ENCODE measurements around the genes CACNA1I and FAM83F.

GRCh38 chr22:39286713-39287062 is 32.7 kb downstream of the RPL3 start:
- PRO-cap, 4 experiments: peak in 3 of 4 experiments; most common minus-strand start chr22:39286971 (in 3)
- RAMPAGE, long total RNA, 2 experiments: no peak in any of the 2 experiments

DNA sequence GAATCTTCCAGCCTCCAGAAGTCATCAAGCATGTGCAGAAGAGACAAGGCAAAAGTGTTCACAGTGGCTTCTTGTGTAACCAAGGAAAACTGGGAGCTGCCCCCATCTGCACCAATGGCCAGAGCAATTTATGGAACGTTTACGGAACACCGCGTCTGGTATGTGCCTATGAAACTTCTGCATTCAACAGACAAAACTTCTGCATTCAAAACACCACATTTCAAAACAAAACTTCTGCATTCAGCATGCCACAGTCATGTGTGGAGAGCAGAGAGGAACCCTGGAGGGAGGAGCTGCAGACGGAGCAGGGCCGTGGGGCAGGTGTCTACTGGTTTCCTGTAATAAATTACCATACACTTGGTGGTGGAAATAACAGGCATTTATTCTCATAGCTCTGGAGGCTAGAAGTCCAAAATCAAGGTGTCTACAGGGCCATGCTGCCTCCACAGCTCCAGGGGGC is 32.3 kb downstream of the RPL3 start:
- PRO-cap, 4 experiments: peak in 3 of 4 experiments; most common plus-strand start position 251 of the sequence (in 2); most common minus-strand start position 130 of the sequence (in 1)
- RAMPAGE, long total RNA, 2 experiments: no peak in any of the 2 experiments

GRCh38 chr22:39311474-39311932 is 7.9 kb downstream of the RPL3 start:
- PRO-cap, 4 experiments: peak in 3 of 4 experiments; most common minus-strand start chr22:39311603 (in 3)
- RAMPAGE, long total RNA, 2 experiments: no peak in any of the 2 experiments

DNA sequence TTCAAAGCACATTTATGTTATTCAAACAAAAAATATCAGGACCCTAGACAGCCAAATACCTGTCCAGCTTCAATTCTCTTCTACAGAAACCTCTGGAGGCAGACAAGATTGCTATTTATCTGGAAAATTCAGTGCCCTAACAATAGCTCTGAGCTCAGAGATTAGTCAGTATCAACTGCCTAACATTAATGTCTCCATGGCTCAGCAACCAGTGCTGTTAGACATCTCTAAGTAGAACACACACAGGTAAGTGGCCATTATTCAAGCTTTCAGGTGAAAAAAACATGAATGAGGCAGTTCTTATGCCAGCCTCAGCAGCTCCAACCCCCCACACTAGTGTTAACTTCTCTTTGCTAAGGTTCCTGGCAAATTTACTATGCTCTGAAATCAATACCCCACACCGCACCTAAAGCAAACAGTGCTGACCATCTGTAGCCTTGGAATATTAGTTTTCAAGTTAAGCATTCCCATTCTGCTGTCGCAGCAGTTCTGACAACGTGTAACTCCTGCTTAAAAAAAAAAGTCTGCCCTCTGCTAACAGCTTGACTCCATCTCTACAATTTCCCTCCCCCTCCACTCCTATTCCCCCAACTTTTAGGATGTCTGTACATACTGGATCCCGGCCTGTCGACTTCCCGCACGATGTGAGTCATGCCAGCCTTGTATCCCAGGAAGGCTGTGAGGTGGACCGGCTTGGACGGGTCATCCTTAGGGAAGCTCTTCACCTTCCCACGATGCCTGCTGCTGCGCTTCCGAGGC is 1.5 kb downstream of the RPL3 start:
- PRO-cap, 4 experiments: peak in 3 of 4 experiments; most common plus-strand start position 470 of the sequence (in 2); most common minus-strand start position 332 of the sequence (in 1)
- RAMPAGE, long total RNA, 2 experiments: no peak in any of the 2 experiments

- PRO-cap, 4 experiments: no peak in any of the 4 experiments
- RAMPAGE, long total RNA, 2 experiments: no peak in any of the 2 experiments
These were observed 1.0 kb upstream of the SYNGR1 start for GRCh38 chr22:39348834-39349101.

DNA sequence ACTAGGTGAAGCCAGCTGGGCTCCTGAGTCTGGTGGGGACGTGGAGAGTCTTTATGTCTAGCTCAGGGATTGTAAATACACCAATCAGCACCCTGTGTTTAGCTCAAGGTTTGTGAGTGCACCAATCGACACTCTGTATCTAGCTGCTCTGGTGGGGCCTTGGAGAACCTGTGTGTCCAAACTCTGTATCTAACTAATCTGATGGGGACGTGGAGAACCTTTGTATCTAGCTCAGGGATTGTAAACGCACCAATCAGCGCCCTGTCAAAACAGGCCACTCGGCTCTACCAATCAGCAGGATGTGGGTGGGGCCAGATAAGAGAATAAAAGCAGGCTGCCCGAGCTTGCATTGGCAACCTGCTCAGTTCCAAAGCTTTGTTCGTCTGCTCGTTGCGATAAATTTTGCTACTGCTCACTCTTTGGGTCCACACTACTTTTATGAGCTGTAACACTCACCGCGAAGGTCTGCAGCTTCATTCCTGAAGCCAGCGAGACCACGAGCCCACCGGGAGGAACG is 8.3 kb downstream of the SYNGR1 start:
- PRO-cap, 4 experiments: no peak in any of the 4 experiments
- RAMPAGE, long total RNA, 2 experiments: no peak in any of the 2 experiments

DNA sequence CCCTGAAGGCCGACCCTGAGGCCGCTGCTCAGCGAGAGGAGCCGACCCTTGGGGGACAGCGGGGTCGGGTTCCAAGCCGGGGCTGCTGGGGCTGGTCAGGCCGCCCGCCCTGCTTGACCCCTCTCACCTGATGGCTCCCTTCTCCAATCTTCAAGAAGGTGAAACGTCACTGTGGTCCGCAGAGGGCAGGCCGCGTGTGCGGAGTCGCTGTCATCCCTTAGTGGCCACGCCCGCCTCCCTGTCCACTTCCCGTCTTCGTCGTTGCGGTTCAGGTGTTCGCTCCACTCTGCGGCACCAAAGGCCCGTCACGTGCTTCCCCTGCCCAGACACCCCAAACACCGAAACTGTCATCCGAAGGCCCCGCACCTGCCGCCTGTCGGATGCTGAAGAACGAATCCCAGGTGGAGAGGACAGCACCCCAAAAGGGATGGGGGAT is 11.0 kb upstream of the TAB1 start:
- PRO-cap, 4 experiments: peak in 2 of 4 experiments; most common minus-strand start position 228 of the sequence (in 1)
- RAMPAGE, long total RNA, 2 experiments: no peak in any of the 2 experiments

DNA sequence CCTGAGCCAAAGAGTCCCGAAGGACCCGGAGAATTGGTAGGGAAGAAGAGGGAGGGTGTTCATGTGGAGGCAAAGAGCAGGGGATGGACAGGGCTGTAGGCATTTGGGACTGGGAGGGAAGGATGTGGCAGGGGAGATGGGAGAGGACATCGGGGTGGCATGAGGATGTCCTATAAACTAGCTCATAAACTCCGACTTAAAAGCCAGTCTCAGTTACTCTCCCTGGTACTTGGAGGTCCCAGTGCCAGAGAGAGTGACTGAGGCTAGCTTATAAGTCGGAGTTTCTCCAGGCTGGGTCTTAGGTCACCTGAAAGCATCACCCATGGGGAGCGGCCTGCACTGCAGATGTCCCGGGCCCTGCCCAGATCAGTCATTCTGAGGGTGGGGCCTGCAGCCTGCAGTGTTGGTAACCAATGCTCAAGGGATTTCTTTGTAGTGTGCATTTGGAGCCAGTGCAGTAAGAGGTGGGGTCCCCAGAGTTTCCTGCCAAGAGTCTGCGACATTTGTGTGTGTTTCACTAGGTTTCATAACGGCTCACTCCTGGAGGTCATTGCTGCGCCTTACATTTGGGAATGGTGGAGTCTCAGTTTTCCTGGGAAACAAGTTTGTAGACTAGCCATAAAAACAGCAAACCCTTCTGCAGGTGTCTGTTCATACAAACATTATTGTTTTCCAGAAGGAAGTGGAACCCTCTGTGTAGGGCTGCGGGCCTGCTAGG is 14.8 kb downstream of the TAB1 start:
- PRO-cap, 4 experiments: no peak in any of the 4 experiments
- RAMPAGE, long total RNA, 2 experiments: no peak in any of the 2 experiments

DNA sequence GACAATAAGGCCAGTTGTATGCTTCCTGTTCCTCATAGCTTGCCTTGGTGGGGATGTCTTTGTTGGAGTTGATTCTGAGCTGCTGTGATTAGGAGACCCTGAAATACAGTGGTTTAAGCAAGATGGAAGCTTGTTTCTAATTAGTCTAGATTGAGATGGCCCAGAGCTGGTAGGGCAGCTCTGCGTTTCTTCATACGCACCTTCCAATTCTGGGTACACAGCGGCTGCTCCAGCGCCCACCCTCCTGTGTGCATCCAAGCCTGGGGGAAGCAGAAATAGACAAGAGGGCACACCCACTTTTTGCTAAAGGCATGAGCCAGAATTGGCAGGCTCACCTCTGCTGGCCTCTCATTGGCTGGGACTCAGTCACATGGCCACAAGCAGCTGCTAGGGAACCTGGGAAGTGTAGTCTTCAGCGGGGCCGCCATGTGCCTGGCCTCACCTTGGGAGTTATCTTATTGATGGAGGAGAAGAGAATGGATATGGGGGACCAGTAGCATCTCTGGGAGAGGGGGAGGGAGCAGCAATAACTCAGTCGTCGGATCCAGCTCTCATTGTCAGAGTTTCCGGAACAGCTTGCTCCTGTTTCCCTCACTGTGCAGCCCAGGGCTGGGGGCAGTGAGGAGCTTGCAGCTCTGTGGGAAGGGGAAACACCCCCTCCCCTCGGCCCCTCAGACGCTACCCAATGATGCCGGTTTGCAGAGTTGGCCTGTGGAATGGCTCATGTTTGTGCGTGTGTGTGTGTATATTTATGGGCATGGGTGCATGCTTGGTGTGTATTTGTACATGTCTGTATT is 11.9 kb upstream of the MIEF1 start:
- PRO-cap, 4 experiments: no peak in any of the 4 experiments
- RAMPAGE, long total RNA, 2 experiments: no peak in any of the 2 experiments

- PRO-cap, 4 experiments: no peak in any of the 4 experiments
- RAMPAGE, long total RNA, 2 experiments: no peak in any of the 2 experiments
These were observed at the start of gene CACNA1I for GRCh38 chr22:39570447-39570886. Gene CACNA1I (plus strand): TSS chr22:39570753.

- PRO-cap, 4 experiments: no peak in any of the 4 experiments
- RAMPAGE, long total RNA, 2 experiments: no peak in any of the 2 experiments
These were observed 64.0 kb downstream of the CACNA1I start for GRCh38 chr22:39634335-39635135.

DNA sequence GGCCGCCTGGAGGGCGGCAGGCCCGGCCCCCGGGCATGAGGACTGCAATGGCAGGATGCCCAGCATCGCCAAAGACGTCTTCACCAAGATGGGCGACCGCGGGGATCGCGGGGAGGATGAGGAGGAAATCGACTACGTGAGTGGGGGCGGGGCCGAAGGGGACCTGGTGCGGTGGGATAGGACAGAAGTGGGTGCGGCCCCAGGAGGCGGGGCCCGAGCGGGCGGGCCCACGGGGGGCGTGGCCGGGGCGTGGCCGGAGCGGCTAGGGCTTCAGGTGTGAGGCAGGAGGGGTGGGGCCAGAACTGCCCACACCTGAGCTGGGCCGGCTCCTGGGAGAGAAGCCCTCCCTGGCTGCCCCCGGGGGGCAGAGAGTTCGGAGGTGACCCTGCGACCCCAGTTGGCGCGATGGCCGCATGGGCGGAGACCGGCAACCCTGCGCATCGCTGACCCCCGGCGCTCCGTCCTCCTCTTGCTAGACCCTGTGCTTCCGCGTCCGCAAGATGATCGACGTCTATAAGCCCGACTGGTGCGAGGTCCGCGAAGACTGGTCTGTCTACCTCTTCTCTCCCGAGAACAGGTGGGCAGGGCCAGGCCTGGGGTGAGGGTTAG is 91.9 kb downstream of the CACNA1I start:
- PRO-cap, 4 experiments: no peak in any of the 4 experiments
- RAMPAGE, long total RNA, 2 experiments: no peak in any of the 2 experiments

- PRO-cap, 4 experiments: no peak in any of the 4 experiments
- RAMPAGE, long total RNA, 2 experiments: no peak in any of the 2 experiments
These were observed 119.6 kb downstream of the ENTHD1 start for GRCh38 chr22:39773829-39774472.

- PRO-cap, 4 experiments: no peak in any of the 4 experiments
- RAMPAGE, long total RNA, 2 experiments: no peak in any of the 2 experiments
These were observed 13.8 kb upstream of the TMA7B start for GRCh38 chr22:39946483-39946704.

- PRO-cap, 4 experiments: no peak in any of the 4 experiments
- RAMPAGE, long total RNA, 2 experiments: no peak in any of the 2 experiments
These were observed 9.2 kb upstream of the FAM83F start for GRCh38 chr22:39985518-39985991.

DNA sequence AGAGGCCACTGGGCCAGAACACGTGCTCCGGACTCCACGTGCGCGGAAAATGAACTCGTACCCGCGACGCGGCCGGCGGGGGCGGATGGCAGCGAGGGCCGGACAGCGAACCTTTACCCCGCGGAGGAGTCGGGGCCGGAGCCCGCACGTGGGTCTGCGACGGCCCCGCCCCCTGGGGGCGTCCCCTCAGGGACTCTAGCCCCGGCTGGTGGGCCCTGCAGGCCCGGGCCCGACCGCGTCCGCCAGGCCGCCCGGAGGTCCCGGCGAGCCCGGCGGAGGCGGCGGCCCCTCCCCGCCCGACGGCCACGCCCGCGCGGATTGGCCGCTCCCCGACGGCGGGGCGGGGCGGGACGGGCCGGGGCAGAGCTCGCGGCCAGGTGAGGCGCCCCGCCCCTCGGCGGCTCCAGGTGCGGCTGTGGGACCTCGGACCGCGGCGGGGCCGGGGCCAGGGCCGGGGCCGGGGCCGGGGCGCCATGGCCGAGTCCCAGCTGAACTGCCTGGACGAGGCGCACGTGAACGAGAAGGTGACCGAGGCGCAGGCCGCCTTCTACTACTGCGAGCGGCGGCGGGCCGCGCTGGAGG is at the start of gene FAM83F:
TSS of gene FAM83F (plus strand) at position 385 of the 582 bp plus-strand sequence.
- PRO-cap, 4 experiments: peak in 4 of 4 experiments; most common plus-strand start position 406 of the sequence (in 4); most common minus-strand start position 262 of the sequence (in 3)
- RAMPAGE, long total RNA, 2 experiments: no peak in any of the 2 experiments

GRCh38 chr22:39999187-39999847 is 4.6 kb downstream of the FAM83F start:
- PRO-cap, 4 experiments: peak in 2 of 4 experiments; most common plus-strand start chr22:39999703 (in 1); most common minus-strand start chr22:39999383 (in 1)
- RAMPAGE, long total RNA, 2 experiments: no peak in any of the 2 experiments

- PRO-cap, 4 experiments: peak in 3 of 4 experiments; most common plus-strand start chr22:40509938 (in 2)
- RAMPAGE, long total RNA, 2 experiments: no peak in any of the 2 experiments
These were observed 126.9 kb downstream of the MRTFA start for GRCh38 chr22:40509307-40510322.

DNA sequence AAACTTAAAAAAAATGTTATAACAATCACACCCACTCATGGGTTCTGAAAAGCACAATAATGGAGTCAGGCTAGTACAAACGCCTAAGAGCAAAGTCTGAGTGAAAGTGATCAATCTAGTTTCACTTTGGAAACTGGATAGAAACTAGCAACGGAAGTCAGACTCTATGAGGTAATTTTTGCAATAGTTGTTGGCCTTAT is 117.0 kb downstream of the MRTFA start:
- PRO-cap, 4 experiments: peak in 2 of 4 experiments; most common plus-strand start position 140 of the sequence (in 2); most common minus-strand start position 98 of the sequence (in 1)
- RAMPAGE, long total RNA, 2 experiments: no peak in any of the 2 experiments

- PRO-cap, 4 experiments: peak in 3 of 4 experiments; most common minus-strand start chr22:40586959 (in 3)
- RAMPAGE, long total RNA, 2 experiments: no peak in any of the 2 experiments
These were observed 49.8 kb downstream of the MRTFA start for GRCh38 chr22:40586689-40587143.